ENCODE measurements around a stretch of chr22.

- PRO-cap, 2 experiments: no peak in any of the 2 experiments
Observed at GRCh38 chr22:39995837-39996144, 1.0 kb downstream of the FAM83F start.

- PRO-cap, 2 experiments: no peak in any of the 2 experiments
Observed at GRCh38 chr22:40017574-40017947, 22.8 kb downstream of the FAM83F start.

- PRO-cap, 2 experiments: no peak in any of the 2 experiments
Observed at GRCh38 chr22:40031629-40032351, 37.0 kb downstream of the FAM83F start.

GRCh38 chr22:40050098-40050661 lies 55.4 kb downstream of the FAM83F start:
- PRO-cap, 2 experiments: no peak in any of the 2 experiments

GRCh38 chr22:40125645-40125947 lies 52.1 kb upstream of the TNRC6B start:
- PRO-cap, 2 experiments: no peak in any of the 2 experiments

DNA sequence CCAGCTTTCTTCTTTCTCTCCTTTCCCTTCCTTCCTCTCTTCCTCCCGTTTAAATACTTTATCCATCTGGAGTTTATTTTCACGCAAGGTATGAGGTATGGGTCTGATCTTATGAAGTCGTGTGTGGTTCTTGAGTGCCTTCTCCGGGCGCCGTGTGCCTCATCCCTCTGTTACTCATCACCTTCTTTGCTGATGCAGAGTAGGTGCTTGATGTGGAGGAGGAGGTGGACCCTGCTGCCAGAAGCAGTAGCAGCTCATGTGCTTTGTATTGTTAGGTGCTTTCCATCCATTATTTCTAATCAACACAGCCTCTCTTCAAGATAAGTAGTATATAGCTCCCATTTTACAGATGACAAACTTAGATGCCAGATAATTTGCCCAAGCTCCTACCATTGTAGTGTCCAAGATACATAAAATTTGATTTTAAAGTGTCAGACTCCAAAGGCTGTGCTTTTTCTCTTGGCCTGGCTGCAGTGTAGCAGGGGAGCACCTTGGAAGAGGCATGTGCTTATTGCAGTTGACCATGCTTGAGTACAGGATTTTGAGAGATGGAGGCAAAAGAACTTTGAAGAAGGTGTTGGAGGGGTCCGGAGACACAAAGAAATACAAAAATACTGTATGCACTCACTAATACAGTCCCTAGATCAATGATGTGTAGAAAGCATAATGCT lies 47.1 kb downstream of the TNRC6B start:
- PRO-cap, 2 experiments: no peak in any of the 2 experiments

GRCh38 chr22:40324447-40325182 lies 21.7 kb upstream of the ADSL start:
- PRO-cap, 2 experiments: no peak in any of the 2 experiments

GRCh38 chr22:40414639-40415195 lies 44.3 kb downstream of the SGSM3 start:
- PRO-cap, 2 experiments: no peak in any of the 2 experiments

DNA sequence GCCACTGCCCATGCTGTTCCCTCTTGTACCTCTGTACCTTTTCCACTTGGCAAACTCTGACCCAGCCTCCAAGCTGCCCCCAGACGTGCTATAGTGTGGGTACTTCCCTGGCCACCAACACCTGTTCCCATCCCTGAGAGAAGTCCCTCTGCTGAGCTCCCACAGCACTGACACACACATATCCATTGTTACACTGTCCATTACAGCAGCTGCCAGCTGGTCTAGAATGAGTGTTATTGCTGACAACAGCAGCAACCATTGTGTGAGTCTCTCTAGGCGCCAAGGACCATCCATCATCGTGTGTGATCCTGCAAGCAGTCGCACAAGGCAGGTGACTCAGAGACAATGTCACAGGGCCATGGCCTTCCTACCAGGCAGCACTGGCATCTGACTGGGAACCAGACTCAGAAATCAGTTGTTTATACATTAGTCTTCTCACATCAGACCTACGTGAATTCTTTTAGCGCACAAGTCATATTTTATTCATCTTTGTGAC lies 56.3 kb downstream of the SGSM3 start:
- PRO-cap, 2 experiments: peak in 1 of 2 experiments; most common plus-strand start position 351 of the sequence (in 1); most common minus-strand start position 145 of the sequence (in 1)

DNA sequence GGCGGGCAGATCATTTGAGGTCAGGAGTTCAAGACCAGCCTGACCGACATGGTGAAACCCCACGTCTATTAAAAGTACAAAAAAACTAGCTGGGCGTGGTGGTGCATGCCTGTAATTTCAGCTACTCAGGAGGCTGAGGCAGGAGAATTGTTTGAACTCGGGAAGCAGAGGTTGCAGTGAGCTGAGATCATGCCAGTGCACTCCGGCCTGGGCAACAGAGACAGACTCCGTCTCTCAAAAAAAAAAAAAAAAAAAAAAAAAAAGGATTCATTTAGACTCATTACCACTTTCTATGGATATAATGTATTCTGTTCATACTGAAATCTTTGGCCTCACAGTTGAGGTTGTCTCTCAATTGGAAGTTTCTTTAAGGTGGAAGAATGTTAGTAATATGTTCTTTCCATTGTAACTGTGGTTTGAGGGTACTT lies 128.2 kb downstream of the MRTFA start:
- PRO-cap, 2 experiments: no peak in any of the 2 experiments

DNA sequence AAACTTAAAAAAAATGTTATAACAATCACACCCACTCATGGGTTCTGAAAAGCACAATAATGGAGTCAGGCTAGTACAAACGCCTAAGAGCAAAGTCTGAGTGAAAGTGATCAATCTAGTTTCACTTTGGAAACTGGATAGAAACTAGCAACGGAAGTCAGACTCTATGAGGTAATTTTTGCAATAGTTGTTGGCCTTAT lies 117.0 kb downstream of the MRTFA start:
- PRO-cap, 2 experiments: no peak in any of the 2 experiments

- PRO-cap, 2 experiments: peak in 1 of 2 experiments; most common minus-strand start chr22:40637898 (in 1)
Observed at GRCh38 chr22:40637667-40638315, 1.3 kb upstream of the MRTFA start.

- PRO-cap, 2 experiments: peak in 1 of 2 experiments; most common plus-strand start chr22:40651917 (in 1); most common minus-strand start chr22:40651726 (in 1)
Observed at GRCh38 chr22:40651581-40652406, 15.3 kb upstream of the MRTFA start.

- PRO-cap, 2 experiments: no peak in any of the 2 experiments
Observed at GRCh38 chr22:40672993-40673527, 6.2 kb upstream of the MCHR1 start.

DNA sequence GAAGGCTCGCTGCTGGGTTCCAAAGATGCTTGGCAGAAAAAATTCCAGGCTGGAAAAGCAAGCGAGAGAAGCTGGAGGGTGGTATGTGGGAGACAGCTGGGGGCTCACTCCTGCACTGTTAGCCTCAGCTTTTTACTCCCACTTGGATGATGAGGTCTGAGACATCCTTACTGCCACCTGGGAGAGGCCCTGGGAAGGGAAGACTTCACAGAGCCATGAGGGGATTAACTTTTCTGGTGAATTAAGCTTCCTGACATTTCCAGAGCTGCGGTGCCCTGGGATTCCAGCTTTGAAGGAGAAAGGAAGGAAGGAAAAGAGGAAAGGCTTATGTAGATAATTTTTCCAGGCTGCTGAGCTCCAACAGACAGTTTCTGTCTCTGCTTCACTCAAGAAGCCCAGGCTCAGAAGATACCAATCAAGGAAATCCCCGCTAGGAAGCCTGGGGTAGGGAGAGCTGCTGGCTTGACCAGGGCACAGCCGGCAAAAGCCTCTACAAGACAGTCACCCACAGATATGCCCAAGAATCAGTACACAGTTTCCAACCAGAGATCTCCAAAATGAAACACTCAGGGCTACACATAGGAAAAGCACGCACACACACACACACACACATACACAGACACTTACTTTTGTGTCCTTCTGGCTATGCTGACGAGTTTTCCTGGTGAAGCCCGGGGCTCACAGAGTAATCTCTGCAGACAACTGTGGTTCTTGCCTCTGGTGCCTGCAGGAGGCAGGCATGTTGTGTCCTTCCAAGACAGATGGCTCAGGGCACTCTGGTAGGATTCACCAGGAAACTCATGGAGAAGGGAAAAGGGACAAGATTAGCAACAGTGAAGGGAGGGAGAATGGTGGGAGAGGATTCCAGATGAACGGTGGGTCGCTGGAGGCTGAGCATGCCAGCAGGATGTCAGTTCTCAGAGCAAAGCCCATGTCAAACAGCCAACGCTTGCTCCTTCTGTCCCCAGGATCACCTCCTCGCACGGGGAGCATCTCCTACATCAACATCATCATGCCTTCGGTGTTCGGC lies 1.0 kb downstream of the MCHR1 start:
- PRO-cap, 2 experiments: peak in 1 of 2 experiments; most common minus-strand start position 741 of the sequence (in 1)

- PRO-cap, 2 experiments: no peak in any of the 2 experiments
Observed at GRCh38 chr22:40684586-40685235, 5.4 kb downstream of the MCHR1 start.

DNA sequence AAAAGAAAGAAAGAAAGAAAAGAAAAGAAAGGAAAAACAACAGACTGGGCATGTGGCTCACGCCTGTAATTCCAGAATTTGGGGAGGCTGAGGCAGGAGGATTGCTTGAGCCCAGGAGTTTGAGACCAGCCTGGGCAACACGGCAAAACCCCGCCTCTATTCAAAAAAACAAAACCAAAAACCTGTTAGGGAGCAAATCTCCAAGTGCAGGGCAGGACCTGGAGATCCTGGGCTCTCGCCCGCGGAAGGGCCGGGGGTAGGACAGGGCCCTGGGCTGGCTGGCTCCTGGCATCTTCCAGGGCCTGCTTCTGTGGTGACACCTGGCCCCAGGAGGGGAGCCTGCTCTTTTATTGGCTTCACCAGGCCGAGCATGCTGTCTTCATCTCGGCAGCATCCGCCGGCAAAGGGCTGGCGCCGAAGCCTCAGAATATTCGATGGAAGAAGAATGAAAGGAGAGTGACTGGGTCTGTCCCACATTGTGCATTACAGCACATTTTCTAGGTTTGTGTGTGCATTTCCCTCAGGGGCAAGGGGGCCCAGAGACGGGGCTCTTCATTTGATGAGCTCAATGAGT lies 69.8 kb downstream of the RBX1 start:
- PRO-cap, 2 experiments: no peak in any of the 2 experiments

GRCh38 chr22:41021455-41022449 lies 70.6 kb downstream of the RBX1 start:
- PRO-cap, 2 experiments: peak in 1 of 2 experiments; most common plus-strand start chr22:41022137 (in 1); most common minus-strand start chr22:41021984 (in 1)

- PRO-cap, 2 experiments: no peak in any of the 2 experiments
Observed at GRCh38 chr22:41103093-41103657, 10.8 kb downstream of the EP300 start.

DNA sequence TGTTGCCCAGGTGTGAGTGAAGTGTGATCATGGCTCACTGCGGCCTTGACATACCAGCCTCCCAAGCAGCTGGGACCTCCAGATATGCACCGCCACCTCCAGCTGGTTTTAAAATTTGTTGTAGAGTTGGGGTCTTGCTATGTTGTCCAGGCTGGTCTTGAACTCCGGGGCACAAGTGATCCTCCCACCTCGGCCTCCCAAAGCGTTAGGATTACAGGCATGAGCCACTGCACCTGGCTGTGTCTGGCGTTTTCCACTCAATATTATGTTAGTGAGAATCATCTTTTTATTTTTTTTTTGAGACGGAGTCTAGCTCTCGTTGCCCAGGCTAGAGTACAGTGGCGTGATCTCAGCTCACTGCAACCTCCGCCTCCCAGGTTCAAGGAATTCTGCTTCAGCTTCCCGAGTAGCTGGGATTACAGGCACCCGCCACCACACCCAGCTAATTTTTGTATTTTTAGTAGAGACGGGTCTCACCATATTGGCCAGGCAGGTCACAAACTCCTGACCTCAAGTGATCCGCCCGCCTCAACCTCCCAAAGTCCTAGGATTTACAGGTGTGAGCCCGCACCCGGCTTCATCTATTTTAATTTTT lies 2.1 kb upstream of the CHADL start:
- PRO-cap, 2 experiments: no peak in any of the 2 experiments